Temporal lobe (tissue), 2 donors: ENCODE data around the gene ALKAL2.

DNA sequence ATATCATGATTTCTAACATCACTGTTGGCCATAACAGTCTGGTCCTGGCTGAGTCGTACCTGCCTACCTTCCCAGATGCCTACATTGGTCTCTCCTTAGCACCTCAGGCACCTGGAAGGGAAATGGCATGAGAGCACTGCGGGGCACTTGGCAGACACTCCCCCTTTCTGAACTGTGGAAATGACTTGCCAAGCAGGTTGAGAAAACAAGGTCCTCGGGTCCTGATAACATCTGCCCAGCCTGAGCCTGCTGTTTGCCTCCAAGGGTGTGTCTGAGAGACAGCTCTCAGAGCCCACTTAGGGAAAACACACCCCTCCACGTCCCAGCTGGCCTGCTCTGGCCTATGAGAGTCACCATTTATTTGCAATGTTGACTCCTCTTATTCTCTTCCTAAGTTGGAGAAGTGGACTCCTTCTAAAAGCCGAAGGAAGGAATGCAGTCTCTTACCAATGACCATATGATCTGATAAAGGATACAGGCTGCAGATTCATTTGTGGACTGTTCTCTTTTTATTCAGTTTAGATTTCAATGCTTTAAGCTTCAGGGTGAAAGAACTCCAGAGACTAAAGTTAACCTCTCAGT is 10.4 kb downstream of the FAM110C start:
- RAMPAGE, long total RNA = no peak

DNA sequence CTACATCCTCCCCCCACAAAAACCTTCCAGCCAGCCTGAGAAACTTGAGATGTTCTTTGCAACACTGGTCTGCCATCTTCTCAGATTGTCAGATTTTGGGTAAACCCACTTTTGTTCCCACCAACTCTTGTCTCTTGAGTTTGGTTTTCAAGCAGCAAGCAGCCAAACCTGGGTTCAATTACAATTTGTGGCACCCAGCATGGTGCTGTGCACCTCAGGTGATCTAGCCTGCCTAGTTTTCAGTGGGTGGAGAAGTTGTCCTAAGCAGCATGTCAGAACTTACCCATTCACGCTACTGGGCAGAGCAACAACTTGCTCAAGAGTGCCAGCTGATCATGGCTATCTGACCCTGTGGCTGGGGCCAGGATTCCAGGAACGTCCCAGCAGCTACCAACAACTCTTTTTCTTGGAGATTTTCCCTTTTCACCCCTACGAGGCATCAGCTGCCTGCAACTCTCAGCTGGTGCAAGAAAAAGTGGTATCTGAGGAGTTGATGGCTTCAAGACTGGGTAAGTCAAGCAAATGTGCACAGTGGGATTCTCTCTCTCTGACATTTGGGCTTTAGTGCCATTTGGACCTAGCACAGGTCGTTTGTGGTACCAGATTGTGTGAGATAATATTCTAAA is 83.6 kb downstream of the SH3YL1 start:
- RAMPAGE, long total RNA = no peak

DNA sequence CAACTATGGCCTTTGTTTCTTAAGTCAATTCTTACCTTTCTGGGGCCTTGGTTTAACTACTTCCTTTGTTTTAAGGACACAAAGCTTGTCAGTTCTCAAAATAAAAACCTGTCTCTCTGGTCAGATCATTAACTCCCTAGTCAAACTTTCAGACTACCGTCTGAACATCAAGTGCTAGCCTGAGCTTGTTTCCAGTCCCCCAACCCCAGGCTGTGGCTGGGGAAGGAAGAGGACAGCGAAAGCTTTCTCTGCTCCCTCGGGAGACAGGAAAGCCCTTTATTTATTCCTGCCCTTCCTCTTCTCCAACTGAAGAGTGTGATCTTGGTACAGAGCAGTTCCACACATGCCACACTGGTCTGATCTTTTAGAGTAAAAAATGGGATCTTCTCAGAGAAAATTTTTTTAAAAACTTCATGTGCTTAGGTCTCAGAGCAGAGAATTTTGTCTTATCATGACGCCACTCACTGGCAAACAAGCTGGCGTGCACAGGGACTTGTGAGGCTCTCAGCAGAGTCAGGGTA is 1.6 kb downstream of the SH3YL1 start:
- RAMPAGE, long total RNA = no peak

DNA sequence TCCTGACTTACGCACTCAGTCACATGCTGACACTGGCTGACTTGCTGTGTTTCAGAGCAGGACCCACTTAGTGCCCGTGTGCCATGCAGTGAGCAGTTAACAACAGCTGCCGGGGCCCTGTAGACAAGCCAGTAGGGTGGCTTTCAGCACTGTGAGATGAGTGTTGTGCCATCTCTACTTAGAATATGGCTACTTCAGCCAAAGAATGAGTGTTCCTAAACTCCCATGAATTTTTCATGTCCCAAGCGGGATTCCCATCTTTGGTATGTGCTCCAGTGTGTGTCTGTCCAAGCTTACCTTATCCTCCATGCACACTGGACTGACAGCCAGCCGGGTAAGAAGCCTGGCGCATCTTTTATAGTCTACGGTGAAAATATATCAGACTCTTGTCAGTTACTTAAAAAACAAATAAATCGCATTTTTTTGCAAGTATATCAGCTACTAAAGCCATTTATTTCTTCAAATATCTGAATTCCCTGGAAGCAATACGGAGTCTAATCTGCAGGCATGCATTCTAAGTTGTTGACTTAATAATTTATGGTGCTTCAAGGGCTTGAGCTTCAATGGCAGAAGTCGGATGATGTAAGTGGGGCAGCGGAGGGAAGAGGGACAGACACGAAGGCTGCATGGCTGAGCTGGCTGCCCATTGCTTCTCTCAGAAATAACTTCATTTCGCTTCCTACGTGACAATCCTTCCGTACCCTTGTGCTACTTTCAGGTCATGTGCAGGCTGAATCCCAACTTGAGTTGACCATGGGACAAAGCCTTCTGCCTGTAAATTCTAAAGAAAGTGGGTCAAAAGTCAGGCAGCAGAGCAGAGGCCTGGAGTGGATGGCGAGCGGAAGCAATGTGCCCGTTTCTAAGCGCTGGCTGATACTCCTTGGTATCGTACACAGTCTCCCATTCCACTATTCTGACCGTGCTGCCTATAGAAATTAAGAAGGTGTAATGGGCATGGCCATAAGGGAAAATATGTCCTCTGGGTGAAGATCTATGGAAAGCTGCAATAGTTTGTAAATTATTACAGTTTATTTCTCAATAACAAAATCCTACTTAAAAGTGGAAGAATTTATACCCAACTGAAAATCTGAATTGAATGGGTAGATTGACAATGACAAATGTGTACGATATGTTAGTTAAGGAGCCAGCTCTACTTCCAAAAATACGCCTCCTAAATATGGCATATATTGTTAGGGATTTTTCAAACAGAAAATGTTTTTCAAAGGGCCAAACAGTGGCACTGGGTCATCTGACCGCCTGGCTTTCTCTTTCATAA is 4.6 kb downstream of the ALKAL2 start:
- RAMPAGE, long total RNA = no peak

DNA sequence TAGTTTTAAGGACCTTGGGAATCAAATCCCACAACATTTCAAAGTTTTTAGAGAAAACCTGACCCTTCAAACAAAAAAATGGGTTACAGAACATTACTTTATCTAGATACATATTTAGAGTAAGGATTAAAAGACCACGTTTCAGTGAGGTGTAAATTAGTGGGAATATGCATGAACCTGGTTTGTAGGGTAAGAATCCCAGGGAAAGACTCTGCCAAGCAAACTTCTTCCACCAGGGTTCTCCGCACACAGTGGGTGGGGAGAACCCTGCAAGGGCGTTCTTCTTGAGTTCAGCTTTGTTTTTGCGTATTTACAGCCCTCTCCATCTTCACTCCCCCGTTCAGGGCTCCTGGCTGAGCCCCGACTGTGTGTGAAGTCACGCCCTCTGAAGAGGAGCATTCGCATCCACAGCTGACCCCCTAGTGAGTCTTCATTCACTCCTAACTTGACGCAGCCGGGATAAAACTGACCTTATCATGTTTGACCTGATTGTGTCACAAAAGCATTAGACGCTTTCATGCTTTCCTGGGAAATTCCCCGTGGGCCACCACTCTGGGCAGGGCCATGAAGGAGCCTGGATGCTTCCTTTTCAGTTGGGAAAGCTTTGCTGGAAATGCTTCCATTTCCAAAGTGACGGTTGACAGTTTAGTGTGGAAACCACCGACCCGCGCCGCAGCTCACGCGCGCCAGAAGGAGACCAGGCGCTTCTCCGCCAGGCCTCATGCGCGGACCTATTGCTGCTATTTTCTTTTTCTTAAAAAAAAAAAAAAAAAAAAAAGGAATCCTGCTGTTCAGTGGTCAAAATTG is 995 bp downstream of the ALKAL2 start:
- RAMPAGE, long total RNA = no peak

- RAMPAGE, long total RNA = no peak
Observed at GRCh38 chr2:287500-288517, at the start of gene ALKAL2. ALKAL2 (minus strand) TSS chr2:288091.

- RAMPAGE, long total RNA = no peak
Observed at GRCh38 chr2:441329-441968, 153.6 kb upstream of the ALKAL2 start.

DNA sequence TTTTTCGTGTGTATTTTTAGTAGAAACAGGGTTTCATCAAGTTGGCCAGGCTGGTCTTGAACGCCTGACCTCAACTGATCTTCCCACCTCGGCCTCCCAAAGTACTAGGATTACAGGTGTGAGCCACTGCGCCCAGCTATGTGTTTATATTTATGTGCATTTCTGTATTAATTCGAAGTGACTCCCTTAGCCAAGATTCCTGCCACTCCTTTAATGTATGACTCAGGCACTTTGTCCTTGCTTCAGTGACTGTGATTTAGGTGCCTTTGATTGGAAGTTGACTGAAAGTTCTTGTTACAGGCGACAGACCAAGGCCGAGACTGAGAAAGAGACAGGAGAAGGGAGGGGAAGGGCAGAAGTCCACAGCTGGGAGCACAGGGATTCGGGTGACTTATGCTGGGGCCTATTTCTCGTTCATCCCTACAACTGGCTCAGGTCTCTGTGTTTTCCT is 42.7 kb downstream of the TMEM18 start:
- RAMPAGE, long total RNA = no peak

DNA sequence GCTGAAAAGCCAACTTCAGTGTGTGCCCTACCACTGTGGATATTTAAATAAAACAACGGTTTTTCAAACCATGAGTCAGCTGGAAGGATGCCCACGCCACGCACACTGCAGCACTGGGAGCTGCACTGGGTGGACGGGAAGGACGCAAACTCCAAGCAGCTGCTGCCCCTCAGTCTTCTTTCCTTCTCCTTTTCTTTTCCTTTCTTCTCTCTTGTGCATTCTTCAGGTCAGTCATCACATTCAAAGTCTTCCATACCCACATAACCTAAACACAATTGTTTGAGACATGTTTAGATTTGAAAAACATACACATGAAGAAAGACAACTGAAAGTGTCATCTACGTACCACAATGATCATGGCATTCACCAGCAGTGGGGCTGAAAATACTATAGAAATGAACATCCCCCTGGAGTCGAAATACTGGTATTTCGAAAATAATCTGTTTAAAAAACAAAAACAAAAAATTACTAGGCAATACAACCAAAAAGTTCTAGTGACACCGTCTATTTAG is 7.7 kb downstream of the TMEM18 start:
- RAMPAGE, long total RNA = no peak

DNA sequence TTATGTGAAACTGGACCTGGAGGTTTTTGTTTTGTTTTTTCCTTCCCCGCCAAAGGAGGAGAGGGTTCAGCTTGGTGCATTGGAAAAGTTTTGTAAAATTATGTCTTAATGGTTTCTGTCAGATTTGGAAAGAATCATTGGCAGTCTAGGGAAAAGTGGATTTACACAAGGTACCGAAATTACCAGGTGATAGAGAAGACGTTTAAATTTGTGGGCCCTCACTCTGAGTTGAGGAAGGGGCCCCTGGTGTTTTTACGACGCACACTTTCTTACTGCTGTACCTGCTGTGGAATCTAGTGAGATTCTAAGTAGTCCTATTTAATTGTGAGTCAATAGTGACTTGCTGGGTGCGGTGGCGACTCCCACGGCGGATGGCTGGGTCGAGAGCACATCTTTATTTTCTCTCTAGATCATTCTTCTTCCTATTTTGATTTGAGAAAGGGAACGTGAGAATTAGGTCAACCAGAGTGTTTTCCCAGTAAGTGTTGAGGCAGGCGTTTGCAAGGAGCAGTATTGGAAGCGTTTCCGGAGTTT is 64.5 kb upstream of the TMEM18 start:
- RAMPAGE, long total RNA = no peak

DNA sequence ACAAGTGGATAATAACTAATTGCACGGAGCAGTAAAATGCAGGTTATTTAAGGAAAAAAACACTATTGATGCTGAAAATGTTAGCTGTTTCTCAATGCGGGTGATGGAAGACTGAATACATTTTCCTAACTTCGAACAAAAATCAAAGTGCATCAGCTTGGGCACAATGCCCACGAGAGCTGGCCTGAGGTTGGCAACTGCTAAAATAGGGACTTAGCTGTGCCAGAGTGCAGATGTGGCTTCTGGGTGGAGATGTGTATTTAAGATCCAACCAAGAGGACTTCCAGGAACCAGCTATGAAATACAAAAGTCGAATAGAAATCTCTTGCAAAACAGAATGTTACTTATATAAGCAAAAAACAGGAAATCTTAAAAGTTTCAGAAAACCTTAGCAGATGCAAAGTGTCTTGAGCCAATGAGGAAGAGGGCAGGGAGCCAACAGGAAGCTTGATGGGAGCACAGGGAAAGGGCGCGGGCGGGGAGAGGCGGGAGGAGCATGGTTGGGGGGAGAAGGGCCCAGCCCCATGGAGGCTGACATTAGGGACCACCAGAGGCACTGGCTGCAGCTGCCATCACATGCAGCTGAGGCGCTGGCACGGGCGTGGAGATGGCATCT is 203.1 kb downstream of the SNTG2 start:
- RAMPAGE, long total RNA = no peak

DNA sequence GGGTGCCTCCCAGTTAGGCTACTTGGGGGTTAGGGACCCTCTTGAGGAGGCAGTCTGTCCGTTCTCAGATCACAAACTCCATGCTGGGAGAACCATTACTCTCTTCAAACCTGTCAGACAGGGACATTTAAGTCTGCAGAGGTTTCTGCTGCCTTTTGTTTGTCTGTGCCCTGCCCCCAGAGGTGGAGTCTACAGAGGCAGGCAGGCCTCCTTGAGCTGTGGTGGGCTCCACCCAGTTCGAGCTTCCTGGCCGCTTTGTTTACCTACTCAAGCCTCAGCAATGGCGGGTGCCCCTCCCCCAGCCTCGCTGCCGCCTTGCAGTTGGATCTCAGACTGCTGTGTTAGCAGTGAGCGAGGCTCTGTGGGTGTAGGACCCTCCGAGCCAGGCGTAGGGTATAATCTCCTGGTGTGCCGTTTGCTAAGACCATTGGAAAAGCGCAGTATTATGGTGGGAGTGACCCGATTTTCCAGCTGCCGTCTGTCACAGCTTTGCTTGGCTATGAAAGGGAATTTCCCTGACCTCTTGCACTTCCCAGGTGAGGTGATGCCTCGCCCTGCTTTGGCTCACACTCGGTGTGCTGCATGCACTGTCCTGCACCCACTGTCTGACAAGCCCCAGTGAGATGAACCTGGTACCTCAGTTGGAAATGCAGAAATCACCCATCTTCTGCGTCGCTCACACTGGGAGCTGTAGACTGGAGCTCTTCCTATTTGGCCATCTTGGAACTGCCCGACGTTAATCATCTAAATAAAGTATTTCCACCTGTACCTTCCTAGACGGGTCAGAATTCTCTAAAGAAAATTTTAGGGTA is 24.9 kb upstream of the TPO start:
- RAMPAGE, long total RNA = no peak

DNA sequence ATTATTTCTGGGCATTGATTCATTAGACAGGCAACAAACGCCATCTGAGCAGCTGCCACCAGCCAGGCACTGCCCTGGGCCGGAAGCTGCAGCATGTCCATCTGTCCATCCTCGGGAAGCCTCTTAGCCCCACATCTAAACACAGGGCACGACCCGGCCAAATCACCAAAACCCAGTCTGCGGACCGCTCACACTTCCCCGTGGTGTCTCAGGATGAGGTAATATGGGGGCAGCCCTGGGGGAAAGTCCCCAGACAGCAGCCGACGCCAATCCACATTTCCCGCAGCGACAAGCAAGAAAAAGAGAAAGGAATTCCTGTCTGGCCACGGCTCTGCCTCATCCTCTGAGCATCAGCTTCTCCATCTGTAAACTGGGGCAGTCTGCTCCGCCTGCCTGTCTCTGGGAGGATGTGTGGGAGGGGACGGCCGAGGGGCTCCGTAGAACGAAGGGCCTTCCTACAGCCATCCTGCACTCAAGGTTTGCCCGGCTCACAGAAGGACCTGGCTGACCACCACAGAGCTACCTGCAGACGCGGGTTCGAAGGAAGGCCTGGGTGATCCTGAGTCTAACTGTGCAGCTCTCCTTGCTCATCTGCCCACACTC is 138.6 kb downstream of the PXDN start:
- RAMPAGE, long total RNA = no peak

DNA sequence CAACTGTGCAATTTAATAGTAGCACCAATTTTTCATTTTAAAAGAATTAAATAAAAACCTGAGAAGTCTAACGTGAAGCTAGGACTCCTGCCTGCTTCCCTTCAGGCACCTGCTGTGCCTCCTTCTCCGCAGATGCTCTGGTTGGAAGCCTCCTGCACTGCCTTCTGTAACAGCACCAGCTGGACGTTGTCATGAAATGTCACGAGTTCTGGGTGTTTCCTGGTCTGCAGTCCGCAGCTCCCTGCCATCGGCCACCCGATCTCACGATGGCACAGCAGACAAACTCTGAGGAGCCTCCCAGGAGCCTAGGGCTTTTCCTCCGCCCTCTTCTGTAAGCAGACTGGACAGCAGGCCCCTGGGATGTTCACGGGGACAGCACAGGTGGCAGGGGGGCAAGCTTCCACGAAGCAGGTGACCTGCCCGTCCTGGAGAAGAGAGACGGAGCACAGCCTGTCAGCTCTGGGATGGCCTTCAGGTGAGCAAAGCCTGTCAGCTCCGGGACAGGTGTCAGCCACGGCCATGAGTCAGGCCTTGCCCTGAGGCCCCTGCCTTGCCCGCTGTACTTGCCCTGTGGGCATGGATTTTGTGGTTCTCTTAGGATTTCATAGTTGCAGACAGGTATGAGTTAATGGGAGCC is 110.3 kb downstream of the PXDN start:
- RAMPAGE, long total RNA = no peak

- RAMPAGE, long total RNA = no peak
Observed at GRCh38 chr2:1743842-1744141, 523 bp downstream of the PXDN start.

DNA sequence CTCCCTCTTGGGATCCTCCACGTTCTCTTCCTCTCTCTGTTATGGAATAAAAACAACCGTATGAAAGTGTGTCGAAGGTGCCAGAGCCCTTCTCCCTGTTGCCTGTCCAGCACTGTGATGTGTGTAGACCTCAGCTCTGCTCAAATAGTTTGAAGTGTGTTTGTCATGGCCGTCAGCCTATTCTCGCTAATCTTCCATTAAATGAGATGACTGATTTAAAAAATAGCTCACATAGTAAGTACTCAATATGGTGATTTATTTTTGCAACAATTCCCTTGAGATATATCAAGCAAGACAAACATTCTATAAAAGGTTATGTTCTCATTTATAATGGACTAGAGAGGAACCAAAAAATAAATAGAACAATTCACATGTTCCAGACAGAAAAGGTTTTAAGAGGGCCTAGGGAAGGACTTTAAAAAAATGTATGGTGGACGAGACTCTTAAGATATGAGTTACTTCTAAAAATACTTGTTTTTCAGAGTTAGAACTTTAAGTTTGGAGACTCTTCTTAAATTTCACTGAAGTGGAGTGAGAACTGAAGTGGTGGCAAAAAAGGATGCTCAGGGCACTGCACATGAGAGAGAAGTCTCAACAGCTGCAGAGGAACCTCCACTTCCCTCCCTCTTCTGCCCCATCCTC is 84.2 kb upstream of the PXDN start:
- RAMPAGE, long total RNA = no peak

DNA sequence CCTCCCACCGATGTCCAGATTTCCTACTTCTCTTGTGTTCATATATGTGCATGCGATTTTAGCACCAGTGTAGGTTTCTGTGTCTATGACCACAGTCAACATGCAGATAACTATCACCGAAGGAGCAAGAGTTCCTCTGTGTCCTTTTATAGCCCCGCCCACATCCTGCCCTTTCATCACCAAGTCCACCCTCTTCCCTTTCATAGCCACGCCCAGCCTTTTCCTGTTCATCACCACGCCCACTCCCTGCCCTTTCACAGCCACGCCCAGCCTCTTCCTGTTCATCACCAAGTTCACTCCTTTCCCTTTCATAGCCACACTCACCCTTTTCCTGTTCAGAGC is 274.0 kb downstream of the MYT1L start:
- RAMPAGE, long total RNA = no peak

DNA sequence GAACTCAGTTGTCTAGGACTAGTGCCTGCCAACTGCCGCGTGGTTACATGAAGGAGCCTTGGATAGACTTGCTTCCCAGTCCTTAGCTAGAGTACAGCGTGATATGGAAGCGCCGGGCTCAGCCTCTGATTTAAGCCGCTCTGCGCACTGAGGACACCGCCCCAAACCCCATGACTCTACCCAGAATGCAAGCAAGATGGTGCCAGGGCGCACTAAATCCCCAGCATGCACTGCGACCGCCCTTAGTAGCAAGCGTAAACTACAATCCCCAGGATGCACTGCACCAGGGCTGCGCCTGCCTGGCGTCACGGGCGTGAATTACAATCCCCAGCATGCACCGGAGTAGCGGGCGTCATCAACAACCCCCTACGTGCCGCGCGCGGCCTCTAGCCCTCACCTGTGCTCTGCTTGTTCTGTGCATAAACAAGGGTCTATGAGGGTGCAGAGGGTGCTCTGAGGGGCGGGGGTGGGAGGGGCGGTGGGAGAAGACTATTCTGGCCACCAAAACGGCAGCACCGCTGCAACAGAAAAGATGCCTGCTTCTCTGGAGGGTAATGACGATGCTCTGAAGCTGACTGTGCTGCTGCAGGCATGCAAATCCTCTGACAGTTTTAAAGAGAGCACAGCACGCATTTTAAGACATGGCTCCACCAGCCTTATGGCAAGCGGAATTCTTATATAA is 282.4 kb upstream of the MYT1L start:
- RAMPAGE, long total RNA = no peak

GRCh38 chr2:2646467-2646967 is 315.4 kb upstream of the MYT1L start:
- RAMPAGE, long total RNA = no peak

GRCh38 chr2:3422037-3422677 is 42.7 kb downstream of the TRAPPC12 start:
- RAMPAGE, long total RNA = no peak